LHCN-M2 (cell line): ENCODE measurements around a stretch of chr1.

DNA sequence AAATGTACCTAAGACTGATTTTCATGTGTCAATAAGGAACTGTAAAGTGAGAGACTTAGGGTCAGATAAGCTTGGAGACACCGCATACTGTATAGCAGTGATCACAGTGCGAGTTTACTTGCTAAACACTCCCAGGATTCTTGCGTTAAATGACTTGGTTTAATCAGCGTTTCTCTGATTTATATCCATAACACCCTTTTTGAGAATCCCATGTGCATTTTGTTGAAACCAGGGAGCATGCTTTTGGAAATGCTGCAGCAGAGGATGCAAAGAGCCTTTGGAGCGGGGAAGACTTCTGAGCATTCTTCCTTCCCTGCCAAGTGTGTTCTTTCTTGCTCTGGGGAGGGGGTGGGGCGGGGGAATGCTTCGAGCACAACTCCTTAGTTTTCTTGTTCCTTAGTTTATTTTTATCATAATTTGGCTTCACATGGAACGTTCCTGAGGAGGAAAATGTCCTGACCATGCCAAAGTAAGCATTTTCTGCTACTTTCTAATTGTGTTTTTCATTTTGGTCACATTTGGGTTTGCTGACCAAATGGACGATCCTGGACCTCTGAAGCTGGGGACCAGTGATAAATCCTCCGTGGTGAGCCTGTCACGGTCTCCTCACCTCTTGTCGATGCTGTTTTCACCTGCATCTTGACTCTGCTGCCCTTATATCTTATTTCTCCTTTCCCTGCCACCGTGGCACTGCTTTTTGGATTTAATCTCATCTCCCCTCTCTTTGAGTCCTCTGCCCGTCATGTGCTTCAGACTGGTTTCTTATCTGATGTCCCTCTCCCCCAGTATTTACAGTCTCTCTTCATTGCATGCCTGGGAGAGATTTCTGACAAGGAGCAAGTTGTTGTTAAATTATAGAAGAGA, 2.3 kb downstream of the CTPS1 start:
- RAMPAGE, long total RNA = no peak

- RAMPAGE, long total RNA = no peak
These were observed 5.6 kb downstream of the CTPS1 start for GRCh38 chr1:40984938-40985587.

DNA sequence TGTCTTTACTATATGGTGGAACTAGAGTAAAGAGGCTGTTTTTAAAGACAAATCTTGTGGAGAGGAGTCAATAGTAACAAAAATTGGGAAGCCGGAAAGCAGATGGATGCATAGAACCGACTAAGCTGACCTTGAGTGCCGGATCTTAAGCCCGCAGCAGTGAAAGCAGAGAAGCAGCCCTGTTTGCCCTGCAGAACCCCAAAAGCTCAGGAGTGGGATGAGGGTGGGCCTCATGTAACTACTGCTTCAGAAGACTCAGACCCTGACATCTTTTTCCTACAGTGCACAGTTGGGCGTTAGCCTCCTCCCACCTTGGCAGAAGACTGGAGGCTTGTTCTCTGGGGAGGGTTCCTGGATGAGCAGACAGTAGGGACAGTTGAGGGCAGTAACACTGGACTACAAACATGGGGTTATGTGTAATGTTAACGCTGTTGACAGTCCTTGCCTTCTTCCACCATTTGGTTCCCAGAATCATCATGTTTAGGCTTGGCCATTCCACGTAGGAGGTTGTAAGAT, 9.5 kb downstream of the CTPS1 start:
- RAMPAGE, long total RNA = no peak

DNA sequence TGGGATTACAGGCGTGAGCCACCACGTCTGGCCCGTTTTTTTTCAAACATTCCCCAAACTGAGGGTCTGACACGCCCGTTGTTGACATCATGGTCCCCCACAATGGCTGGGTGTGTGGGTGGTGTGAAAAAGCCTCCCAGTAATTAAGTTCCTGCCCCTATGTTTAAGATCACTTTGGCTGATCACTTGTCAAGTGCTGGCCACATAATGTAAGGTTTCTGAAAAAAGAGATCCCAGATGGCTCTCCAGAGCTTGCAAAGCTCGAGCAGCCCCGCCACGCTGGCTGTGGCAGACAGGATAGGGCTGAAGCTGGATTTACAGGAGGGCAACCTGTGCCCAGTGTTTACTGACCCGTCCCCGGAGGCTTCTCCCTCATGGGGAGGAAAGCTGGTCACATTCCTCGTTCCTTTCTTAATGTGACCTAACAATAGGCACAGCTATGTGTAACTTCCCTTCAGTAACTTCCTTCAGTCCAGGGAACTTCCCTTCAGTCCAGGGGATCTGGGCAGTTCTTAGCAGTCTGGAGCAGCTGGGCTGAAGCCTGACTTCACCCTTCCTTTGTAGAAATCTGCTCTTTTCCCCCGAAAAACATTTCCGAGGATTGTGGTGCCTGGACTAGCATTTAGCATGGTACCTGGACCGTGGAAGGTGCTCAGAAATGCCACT, 7.8 kb downstream of the SLFNL1 start:
- RAMPAGE, long total RNA = no peak

DNA sequence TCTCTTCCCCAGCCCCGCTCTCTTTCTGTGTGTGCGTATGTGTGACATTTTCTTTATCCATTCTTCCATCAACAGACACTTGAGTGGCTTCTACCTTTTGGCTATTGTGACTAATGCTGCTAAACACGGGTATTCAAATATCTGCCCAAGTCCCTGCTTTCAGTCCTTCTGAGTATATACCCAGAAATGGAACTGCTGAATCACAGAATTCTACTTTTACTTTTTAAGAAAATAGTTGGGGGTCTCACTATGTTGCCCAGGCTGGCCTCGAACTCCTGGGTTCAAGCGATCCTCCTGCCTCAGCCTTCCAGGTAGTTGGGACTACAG, 108.0 kb upstream of the SLFNL1 start:
- RAMPAGE, long total RNA = no peak

- RAMPAGE, long total RNA = no peak
These were observed 28.5 kb downstream of the SCMH1 start for GRCh38 chr1:41213547-41213966.

DNA sequence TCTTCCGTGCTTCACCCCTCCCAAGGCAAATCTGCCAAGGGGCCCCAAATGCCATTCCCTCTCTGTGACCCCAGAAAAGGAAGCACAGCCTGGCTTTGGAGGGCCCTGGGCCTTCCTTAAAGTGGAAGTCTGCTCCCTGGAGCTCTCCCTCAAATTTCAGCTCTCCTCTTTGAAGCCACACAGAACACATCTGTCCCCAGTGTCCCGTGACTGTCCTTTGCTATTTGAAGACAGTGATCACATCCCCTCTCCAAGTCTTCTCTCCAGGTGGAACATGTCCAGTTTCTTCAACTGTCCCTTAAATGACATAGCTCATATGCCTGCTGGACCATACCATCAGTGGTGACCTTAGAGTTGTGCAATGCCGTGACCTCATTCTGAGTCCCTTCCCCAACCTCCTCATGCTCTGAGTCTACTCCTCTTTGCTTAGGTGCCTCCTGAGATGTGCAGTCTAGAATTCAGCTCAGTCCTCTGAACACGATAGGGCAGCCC, 100.7 kb upstream of the SCMH1 start:
- RAMPAGE, long total RNA = no peak

GRCh38 chr1:41365687-41366827, 118.4 kb downstream of the EDN2 start:
- RAMPAGE, long total RNA = no peak

GRCh38 chr1:41423411-41424104, 60.9 kb downstream of the EDN2 start:
- RAMPAGE, long total RNA = no peak

- RAMPAGE, long total RNA = no peak
These were observed 17.1 kb upstream of the EDN2 start for GRCh38 chr1:41501482-41502127.

DNA sequence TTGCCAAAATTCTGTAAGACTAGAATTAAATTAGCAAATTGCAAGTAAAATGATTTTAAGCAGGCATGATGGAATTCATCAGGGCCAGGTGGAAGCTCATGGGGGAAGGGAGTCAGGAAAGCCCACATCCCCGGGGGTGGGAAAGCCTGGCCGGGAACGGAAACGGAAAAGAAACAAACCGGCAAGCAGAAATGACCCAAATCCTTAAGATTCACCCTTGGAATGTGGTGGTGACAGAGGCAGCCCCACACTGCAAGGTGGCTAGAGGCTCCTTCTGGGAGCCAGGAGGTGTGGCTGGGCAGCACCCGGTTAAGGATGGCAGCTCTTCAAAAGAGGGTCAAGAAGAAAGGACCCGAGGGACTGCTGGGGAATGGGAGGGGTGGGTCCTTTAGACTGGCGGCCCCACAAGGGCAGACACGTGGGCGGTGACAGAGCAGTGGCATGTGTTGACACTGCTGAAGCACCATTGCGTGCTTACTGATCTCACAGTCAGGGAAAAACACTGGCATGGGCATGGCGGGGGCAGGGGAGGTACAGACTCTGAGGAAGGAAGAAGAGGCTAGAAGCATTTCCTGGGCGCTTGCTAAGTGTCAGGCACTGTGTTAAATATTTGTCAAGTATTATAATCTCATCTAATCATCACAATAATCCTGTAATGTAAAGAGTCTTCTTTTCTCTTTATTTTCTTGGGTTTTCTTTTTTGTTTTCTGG, 165.5 kb upstream of the EDN2 start:
- RAMPAGE, long total RNA = no peak

DNA sequence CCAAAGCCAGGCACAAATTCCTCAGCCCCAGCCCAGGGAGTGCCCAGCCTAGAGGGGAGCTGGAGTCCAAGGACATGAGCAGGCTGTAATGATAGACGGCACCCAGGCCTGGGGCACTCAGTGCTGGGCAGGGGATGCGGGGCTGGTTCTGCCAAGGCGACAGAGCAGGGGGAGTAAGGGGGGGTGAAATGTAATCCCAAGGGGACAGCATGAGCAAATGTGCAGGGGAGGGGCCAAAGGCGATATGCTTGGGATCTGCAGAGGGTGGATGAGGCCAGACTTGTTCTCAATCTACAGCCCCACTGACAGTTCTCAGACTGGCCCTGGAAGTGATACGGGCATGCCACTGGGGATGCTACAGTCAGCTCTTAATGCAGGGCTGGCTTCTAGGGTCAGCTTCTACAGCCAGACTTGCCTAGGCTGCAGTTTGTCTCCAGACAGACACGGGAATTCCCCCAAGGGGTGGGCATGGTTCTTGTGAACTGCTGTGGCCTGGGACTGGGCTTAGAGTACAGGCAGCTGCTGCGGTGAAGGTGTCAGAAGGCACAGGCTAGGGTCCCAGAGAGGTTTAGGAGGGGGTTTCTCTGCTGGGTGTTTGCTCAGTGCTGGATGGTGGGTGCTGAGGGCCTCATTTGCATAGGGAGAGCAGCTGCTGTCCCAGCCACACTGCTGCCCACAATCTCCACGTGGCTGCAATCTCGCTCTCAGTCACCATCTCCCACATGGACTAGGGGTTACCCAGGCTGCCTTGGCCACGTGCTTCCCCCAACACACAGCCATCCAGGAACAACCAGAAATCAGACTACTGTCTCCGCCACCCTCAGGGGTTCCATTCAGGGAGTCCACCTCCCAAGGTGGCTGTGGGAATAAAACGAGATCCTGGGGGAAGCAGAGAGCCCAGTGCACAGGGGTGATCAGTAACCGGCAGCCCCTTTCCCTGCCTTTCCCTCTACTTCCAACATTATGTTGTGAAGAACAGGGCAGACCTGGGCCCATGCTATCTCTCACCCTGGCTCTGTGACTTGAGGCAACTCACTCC, 190.1 kb downstream of the HIVEP3 start:
- RAMPAGE, long total RNA = no peak

GRCh38 chr1:41806745-41807160, 112.0 kb downstream of the HIVEP3 start:
- RAMPAGE, long total RNA = no peak

- RAMPAGE, long total RNA = no peak
These were observed 1.7 kb downstream of the HIVEP3 start for GRCh38 chr1:41916969-41917412.

GRCh38 chr1:42301956-42302935, 32.8 kb downstream of the FOXJ3 start:
- RAMPAGE, long total RNA = no peak

GRCh38 chr1:42463590-42464602, 810 bp downstream of the CCDC30 start:
- RAMPAGE, long total RNA = no peak

GRCh38 chr1:42695338-42696438, 13.5 kb downstream of the YBX1 start:
- RAMPAGE, long total RNA = no peak

DNA sequence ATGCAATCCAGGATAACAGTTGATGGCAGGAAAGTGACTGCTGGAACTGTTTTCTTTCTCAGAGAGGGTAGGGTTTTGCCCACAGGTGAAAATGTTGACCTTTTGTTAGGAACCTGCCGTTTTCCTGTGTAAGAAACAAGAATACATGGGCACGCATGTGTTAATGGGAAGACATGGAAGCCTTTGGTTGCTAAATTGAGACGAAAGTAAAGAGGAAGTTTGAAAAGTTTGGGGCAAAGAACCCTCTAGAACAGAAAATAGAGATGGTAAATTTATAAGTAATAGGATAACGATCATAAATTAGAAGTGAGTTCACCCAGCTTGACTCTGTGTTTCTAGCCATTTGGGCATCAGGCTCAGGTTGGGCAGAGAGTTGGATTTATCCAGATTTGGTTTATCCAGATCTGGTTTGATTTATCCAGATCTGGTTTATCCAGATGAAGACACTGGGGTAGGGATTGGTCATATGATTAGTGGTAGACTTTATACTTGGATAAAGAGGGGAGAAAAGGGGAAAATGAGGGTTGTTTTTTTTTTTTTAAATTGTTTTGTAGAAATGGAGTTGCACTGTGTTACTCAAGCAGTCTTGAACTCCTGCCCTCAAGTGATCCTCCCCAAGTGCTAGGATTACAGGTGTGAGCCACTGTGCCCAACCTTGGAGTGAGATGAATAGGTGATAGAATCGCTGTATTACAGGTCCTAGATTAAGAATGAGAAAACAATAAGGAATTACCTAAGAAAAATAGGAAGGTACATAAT, 17.1 kb downstream of the YBX1 start:
- RAMPAGE, long total RNA = no peak

- RAMPAGE, long total RNA = no peak
These were observed 1.8 kb upstream of the ZNF691 start for GRCh38 chr1:42844341-42845299.

DNA sequence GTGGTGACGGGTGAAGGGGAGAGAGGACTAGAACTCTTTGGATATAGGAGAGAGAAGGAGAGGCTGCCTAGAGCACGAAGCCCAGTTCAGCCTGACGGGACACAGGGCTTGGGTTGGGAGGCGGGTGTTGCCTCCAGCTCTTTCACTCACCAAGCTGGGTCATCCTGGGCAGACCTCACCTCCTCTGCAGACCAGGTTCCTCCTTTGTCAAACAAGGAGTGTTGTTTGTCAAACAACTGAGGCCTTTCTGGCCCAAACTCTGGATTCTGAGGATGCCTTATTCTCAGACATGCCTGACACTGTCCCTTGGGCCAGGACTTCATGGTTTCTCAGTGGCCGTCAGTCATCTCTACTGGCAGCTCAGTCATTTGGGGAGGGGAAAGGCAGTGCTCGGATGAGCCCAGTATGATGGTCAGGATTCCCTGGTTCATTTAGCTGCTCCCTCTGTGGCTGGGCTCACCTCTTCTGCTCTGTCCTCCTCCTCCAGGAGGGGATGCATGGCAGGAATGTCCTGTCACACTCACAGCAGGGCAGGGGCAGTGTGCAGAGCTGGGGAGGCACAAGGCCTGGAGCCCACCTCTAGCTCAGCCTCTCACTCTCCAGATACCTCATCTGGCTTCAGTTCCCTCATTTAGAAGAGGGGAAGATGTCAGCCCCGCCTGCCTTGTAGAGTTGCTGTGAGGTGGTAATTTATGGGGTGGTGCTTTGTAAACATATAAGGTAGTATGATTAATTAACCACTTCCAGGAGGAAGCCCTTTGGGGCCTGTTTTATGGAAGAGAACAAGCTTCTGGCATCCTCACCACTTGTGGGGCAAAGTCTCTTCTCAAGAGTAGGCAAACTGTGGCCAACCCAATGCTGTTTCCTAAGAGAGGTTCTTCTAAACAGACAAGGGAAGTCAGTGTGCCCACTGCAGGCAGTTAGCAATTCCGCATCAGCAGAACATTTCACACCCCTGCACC, 20.6 kb downstream of the SLC2A1 start:
- RAMPAGE, long total RNA = no peak